Panc1 (cell line): ENCODE measurements around a stretch of chr11.

- RRBS, 2 experiments = 93 to 98% methylated on average over 4 of the region's 14 CpGs
These were observed 5.1 kb upstream of the GATD1 start for GRCh38 chr11:782427-782715.

DNA sequence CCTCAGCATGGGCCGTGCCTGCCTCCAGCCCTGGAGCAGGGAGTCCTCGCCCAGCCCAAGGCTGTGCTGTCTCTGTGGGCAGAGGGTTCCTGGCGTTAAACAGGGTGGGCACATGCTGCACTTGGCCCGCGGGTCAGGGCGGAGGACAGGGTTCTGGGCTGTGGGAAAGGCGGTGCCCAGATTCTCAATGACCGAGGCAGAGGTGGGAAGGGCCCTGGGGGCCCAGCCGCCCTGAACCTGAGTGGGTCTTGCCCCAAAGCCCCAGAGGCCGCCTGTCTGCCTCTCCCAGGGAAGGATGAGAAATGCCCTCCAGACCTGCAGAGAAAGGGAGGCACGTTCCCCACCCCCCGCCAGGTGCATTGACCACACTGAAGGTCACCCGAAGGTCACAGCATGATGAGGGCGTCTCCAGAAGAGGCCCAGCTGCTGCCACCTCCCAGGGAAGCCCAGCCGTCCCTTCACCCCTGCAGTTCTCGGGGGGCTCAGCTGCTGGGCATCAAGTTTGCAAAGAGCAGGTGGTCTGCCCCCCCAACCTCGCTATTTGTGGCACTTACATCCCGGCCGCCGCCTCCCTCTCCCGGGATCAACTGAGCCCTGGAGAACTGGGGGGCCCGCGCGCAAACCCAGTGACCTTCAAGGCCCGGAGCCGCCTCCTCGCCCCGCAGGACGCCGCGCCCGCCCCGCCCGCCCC, 431 bp downstream of the CEND1 start:
- RRBS, 2 experiments = 3 to 10% methylated on average over 11 to 14 of the region's 34 CpGs

GRCh38 chr11:796774-797034, 1.4 kb downstream of the SLC25A22 start:
- RRBS, 2 experiments = no CpG with 5 or more reads among the region's 7 CpGs

DNA sequence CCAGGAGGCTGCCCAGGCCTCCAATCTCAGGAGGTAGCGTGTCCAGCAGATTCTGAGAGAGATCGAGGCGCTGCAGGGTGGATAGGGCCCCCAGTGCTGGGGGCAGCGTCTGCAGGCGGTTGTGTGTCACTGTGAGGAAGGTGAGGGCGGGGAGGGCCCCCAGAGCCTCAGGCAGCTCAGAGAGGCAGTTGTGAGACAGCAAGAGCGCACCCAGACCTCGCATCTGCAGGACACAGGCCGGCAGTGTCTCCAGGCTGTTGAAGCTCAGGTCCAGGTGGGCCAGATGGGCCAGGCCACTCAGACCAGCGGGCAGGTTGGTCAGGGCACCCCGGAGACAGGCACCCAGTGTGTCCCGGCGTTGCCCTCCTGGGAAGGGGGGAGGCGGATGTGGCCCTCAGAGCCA, 1.8 kb downstream of the PIDD1 start:
- RRBS, 2 experiments = 81 to 85% methylated on average over 3 of the region's 14 CpGs

- RRBS, 2 experiments = no CpG with 5 or more reads among the region's 15 CpGs
These were observed 2.0 kb downstream of the TSPAN4 start for GRCh38 chr11:844591-845145.

- RRBS, 2 experiments = 81 to 87% methylated on average over 10 of the region's 21 CpGs
These were observed 19.8 kb downstream of the TSPAN4 start for GRCh38 chr11:862470-862913.

- RRBS, 2 experiments = no CpG with 5 or more reads among the region's 16 CpGs
These were observed 6.5 kb upstream of the AP2A2 start for GRCh38 chr11:919037-919707.

GRCh38 chr11:932604-932928, 6.9 kb downstream of the AP2A2 start:
- RRBS, 2 experiments = no CpG with 5 or more reads among the region's 2 CpGs

GRCh38 chr11:1008131-1008637, 28.3 kb downstream of the MUC6 start:
- RRBS, 2 experiments = 94 to 95% methylated on average over 16 of the region's 25 CpGs

DNA sequence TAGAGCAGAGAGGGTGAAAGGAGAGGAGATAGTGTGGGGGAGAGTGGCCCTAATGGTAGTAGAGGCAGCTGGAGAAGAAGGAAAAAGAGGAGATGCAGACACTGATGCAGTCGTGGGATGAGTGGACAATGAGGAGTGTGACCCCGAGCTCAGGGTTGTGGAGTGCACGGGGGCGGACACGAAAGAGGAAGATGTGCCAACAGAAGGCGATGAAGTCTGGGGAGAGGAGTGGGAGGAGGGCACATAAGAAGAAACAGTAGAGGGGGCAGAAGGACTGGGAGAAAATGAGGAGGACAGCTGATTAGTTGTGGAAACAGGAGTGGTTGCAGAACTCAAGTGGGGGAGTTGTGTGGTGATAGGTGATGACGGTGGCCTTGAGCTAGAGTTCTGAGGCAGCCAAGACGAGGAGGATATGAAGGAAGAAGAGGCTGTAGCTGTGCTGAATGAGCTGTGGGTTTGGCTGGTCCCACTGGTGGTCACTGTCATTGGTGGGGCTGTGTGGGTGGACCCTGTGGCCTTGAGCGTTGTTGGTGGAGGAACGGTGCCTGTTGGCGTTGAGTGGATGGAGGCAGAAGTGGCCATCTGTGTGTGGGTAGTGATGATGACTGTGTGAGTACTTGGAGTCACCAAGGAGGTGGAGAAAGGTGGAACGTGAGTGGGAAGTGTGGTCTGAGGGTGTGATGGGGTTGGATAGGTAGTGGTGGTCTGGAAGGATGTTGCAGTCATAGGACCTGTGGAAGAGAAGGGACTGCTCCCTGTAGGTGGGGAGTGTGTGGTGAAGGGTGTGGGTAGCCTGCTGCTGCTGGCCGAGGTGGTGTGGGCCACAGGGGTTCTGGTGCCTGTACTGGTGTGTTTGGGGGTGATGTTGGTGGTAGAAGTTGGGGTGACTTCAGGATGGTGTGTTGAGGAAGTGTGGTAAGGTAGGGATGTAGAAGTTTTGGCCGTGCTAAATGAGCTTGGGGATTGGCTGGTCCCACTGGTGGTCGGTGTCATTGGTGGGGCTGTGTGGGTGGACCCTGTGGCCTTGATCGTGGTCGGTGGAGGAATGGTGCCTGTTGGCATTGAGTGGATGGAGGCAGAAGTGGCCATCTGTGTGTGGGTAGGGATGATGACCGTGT, 20.0 kb downstream of the MUC6 start:
- RRBS, 2 experiments = no CpG with 5 or more reads among the region's 18 CpGs

- RRBS, 2 experiments = no CpG with 5 or more reads among the region's 14 CpGs
These were observed 36.7 kb upstream of the MUC6 start for GRCh38 chr11:1073122-1073740.

DNA sequence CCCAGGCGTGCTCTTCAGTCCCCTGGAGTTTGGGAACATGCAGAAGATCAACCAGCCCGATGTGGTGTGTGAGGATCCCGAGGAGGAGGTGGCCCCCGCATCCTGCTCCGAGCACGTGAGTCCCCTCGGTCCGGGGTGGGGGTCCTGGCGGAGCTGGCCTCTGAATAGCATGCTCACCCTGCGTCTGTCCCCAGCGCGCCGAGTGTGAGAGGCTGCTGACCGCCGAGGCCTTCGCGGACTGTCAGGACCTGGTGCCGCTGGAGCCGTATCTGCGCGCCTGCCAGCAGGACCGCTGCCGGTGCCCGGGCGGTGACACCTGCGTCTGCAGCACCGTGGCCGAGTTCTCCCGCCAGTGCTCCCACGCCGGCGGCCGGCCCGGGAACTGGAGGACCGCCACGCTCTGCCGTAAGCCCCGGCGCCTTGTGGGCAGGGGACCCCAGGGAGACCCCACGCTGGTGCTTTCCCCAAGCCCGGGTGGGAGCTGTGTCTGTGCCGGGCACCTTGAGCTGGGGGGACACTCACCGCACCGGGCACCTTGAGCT, 41.7 kb upstream of the MUC6 start:
- RRBS, 2 experiments = 85 to 88% methylated on average over 15 to 16 of the region's 44 CpGs

GRCh38 chr11:1090685-1091249, 54.2 kb upstream of the MUC6 start:
- RRBS, 2 experiments = 79% methylated on average over 1 of the region's 17 CpGs; no CpG with 5 or more reads in 1 of the 2 experiments

GRCh38 chr11:1099328-1100092, 58.2 kb upstream of the MUC5AC start:
- RRBS, 2 experiments = no CpG with 5 or more reads among the region's 32 CpGs

GRCh38 chr11:1112863-1113227, 44.9 kb upstream of the MUC5AC start:
- RRBS, 2 experiments = no CpG with 5 or more reads among the region's 8 CpGs

GRCh38 chr11:1150713-1151471, 6.9 kb upstream of the MUC5AC start:
- RRBS, 2 experiments = 10% methylated on average over 7 of the region's 28 CpGs; no CpG with 5 or more reads in 1 of the 2 experiments

GRCh38 chr11:1205003-1205506, 17.8 kb upstream of the MUC5B start:
- RRBS, 2 experiments = 56 to 71% methylated on average over 4 of the region's 17 CpGs

GRCh38 chr11:1262584-1263315, 39.9 kb downstream of the MUC5B start:
- RRBS, 2 experiments = 8% methylated on average over 4 of the region's 26 CpGs; no CpG with 5 or more reads in 1 of the 2 experiments

DNA sequence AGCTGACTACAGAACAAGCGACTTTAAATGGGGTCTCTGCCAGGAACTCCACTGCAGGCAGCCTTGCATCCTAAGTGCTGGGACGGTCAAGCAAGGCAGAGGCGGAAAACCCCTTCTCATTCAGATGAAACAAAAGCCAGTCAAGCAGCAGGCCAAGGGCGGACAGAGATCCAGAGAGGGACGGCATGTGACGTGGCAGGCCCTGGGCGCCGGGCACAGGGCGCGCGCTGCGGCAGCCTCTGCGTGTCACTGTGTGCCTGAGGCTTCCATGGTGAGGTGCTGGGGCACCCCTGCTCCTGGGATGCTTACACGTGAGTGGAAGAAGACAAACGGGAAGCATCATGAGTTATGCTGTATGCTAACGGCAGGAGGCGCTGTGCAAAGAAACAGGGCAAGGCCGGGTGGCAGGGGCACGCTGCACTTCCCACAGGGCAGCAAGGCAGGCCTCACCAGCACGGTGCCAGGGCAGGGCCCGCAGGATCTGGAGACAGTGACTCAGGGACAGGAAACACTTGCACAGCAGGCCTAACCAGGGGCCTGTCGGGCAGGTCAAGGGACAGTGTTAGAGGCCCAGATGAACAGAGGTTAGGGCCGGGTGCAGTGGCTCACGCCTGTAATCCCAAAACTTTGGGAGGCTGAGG, 6.1 kb downstream of the TOLLIP start:
- RRBS, 2 experiments = no CpG with 5 or more reads among the region's 24 CpGs

- RRBS, 2 experiments = 87 to 88% methylated on average over 7 of the region's 33 CpGs
These were observed 39.5 kb upstream of the BRSK2 start for GRCh38 chr11:1349934-1350864.